SJSA1 (cell line): Measurements from ENCODE around the gene KCNA2.

DNA sequence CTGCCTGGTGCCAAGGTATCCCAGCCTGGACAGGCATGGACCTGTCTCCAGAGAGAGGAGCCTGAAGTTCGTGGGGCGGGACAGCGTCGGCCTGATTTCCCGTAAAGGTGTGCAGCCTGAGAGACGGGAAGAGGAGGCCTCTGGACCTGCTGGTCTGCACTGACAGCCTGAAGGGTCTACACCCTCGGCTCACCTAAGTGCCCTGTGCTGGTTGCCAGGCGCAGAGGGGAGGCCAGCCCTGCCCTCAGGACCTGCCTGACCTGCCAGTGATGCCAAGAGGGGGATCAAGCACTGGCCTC is 18.6 kb downstream of the CSF1 start:
- RAMPAGE, long total RNA, result no peak

DNA sequence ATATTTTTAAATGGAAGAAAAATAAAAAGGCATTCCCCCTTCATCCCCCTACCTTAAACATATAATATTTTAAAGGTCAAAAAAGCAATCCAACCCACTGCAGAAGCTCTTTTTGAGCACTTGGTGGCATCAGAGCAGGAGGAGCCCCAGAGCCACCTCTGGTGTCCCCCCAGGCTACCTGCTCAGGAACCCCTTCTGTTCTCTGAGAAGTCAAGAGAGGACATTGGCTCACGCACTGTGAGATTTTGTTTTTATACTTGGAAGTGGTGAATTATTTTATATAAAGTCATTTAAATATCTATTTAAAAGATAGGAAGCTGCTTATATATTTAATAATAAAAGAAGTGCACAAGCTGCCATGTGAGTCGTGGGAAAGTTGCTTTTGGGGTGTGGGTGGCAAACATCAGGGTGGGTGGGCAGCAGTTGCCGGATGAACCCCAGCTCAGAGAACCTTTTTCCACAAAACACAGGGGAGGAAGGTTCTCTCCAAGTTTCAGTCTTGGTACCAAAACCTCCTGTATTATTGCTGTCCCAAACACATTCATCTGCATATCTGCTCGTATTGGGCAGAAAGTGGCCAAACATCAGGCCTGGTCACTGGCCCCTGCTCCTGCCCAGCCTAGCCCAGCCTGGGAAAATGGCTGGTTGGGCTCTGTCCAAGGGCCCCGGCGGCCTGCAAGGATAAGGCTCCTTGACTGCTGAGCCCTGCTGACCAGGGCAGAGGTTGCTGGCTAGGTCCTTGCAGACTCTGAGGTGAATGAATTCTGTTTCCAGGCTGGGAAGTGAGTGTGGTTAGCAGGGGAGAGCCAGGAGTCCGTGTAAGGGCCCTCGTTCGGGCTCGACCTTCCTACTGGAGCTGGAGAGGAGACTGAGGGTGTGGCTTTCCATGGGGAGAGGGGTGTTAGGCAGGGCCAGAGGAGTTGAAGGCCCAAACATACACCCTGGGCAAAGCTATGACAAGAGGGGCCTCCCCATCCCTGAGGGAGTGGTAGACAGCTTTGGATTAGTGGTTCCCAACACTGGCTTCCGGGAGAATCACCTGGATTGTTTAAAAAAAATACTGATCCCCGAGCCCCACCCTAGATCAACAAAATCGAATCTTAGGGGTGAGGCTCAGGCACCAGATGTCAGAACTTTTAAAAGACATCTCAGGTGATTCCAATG is 20.4 kb downstream of the CSF1 start:
- RAMPAGE, long total RNA, result no peak

- RAMPAGE, long total RNA, result no peak
Measured at GRCh38 chr1:109983951-109984446, 566 bp upstream of the AHCYL1 start.

DNA sequence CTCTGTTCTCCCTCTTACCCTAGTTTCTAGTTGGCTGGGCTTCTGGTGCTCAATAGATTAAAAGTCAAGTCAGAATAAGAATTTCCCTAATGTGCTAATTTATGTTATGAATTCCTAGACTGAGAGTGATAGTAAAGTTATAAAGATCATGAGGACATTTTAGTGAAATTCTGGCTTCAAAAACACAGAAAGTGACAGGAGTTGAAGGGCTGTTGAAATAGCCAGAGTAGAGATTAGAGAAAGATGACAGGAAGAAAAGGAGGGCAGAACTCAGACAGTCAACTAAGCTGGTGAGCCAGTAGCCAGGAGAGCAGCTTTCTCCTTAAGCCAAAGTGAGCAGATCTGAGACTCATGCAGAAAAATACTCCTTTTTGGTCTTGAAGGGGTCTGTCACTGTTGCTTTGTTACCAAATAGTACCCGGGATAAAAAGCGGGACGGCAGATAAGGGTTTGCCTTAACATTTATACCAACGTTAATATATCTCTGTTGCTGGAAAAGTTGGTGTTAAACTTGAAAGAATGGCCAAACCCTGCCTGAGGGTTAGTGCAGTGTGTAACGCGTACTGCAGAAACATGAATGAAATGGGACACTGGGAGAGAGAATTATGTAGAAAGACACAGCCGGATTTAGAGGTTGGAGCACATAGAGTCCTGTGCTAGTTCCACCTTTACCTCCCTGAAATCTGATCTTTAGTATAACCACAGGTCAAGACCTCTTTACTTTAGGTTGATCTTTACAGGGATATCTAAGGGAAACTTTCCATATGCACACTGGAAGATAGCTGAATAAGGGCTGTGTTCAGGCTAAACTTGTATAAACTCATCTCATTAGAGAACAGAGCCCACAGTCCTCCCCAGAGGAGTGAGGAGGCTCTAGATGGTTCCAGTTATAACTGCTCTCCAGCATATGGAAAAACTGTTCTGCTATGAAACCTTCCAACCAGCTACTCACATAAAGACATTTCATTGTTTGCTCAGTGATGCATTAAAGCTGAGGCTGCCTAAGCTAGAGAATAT is 12.9 kb downstream of the AHCYL1 start:
- RAMPAGE, long total RNA, result no peak

- RAMPAGE, long total RNA, result no peak
Measured at GRCh38 chr1:110035448-110035685, 943 bp downstream of the STRIP1 start.

- RAMPAGE, long total RNA, result no peak
Measured at GRCh38 chr1:110083902-110084298, 13.4 kb upstream of the ALX3 start.

- RAMPAGE, long total RNA, result no peak
Measured at GRCh38 chr1:110084299-110085267, 14.1 kb upstream of the ALX3 start.

DNA sequence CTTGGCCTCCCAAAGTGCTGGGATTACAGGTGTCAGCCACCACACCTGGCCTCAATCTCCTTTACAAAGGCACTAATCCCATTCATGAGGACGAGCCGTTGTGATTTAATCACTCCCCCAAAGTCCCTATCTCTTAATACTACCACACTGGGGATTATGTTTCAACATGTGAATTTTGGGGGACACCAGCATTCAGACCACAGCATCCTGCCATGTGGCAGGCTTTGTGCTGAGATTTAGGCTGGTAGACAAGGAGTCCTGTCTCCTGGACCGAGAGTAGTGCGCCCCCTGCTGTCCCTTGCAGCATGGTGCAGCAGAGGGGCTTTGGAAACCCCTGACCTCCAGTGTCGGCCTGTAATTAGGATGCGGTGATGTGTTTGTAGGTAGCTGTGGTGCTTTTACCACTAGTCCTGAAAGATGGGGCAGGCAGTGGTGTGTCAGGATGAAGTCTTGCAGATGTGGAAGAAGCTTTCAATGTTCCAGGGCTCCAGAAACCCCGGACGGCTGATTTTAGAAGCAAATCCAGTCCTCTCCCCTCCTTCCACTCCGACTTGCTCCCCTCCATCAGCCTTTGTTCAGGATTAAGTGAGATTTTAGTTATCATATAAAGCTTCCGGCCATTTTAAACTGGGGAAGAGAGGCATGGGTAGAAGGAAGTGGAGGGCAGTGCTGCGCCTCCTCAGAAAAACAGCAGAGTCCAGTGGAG is 4.2 kb downstream of the UBL4B start:
- RAMPAGE, long total RNA, result no peak

DNA sequence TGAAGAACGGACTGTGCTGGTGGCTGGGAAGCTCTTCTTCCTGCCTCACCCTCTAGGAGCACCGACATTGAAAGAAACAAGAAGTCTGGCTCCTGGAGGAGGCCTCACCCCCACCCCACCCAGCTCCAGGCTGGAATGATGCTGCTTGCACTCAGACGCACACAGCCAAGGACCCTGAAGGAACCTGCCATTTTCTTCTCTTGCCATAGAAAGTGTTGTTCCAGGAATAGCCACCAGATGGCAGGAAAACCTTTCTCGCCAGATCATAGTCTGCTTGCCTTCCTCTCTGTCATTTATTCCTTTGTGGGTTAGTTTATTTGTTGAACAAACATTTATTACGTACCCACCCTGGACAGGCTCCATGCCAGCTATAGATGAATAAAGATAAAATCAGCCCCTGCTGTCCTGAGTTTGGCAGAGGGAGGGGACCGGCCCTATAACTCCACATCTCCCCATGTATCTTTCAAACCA is 7.1 kb upstream of the KCNC4 start:
- RAMPAGE, long total RNA, result no peak

DNA sequence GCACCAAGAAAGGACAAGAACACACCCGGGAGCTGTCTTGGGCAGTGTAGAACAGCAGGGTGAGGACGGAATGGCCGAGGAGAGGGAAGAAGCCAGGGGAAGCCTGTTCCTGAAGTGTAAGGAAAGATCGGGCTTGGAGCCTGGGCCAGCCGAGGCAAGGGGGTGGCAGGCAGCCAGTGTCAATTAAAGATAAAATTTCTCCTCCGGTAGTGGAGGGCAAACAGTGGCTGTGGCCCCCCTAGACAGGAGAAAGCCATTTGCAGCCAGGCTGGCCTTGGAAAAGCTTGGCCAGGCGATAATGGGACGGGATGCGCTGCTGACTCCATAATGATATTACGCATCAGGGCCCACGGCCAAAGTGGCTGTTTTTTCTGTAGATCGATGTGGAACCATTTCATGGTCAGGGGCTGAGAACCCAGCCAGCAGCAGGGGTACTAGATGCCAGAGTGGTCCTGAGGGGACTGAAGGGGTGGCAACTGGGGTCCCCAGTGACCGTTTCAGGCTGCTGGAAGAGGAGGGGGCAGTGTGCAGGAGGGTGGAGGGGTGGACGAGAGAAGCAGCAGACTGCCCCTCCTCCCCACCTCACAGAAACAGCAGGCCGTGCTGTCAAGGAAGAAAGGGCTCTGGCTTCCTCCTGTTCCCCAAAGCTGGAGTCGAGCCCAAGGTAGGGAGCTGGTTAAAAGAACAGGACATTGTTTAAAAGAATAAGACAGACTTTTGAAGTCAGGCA is 25.1 kb downstream of the KCNC4 start:
- RAMPAGE, long total RNA, result no peak

DNA sequence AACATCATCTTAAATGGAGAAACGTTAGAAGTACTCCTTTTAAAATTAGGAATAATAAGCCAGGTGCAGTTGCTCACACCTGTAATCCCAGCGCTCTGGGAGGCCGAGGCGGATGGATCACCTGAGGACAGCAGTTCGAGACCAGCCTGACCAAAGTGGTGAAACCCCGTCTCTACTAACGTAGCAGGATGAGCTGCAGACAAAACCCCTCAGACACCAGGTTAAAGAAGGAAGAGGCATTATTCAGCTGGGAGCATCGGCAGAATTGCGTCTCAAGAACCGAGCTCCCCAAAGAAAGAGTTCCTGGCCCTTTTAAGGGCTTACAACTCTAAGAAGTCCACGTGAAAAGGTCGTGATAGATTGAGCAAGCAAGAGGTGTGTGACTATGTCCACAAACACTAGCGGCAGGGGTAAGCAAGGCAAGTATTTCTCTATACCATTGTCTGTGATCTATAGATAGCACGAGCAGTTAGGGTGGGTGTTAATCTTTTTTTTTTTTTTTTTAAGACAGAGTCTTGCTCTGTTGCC is 9.0 kb upstream of the RBM15 start:
- RAMPAGE, long total RNA, result no peak

- RAMPAGE, long total RNA, result no peak
Measured at GRCh38 chr1:110344809-110345669, 5.9 kb downstream of the RBM15 start.

- RAMPAGE, long total RNA, result no peak
Measured at GRCh38 chr1:110383338-110384194, 7.3 kb downstream of the SLC16A4 start.

DNA sequence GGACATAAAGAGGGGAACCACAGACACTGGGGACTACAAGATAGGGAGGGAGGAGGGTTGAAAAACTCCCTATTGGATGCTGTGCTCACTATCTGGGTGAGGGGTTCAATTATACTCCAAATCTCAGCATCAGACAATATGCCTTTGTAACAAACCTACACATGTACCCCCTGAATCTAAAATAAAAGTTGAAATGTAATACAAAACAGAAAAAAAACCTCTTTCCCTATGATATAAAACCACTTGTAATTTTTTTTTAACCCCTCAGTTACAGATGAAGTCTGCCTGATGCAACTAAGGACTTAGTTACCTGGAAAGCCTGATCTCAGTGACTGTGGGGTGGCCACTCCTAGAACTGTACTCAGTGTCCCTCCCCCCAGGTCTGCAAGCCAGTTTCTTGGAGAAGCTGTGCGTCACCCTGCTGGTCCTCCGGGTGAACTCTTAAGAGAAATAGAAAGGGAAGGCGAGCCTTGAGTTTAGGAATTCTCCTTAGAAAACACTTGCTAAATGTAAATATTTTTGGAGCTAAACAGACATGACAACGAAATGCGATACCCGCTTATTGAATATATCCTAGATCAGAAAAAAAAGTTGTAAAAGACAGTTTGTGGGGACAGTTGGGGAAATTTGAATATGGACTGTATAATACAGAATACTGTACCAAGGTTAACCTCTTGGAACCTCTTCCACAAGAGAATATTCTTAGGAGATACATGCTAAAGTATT is 805 bp downstream of the SLC16A4 start:
- RAMPAGE, long total RNA, result no peak

DNA sequence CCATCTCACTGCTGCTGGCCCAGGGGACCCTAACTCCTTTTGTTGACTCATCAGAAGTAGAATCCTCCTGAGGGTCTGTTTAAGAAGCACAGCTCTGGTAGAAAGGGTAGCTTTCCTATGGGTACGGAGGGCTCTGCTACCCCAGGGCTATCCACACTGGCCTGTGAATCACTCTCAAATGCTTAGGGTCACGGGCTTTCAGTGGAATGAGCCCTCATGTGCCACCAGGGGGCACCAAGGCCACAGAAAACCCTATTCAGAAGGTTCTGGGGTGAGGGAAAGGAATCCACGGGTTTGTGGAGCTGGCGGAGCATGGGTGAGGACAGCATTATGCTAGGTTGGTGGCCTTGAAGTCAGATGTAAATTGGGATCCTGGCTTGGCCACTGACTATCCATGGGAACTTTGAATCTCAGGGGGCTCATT is 5.0 kb upstream of the LAMTOR5 start:
- RAMPAGE, long total RNA, result no peak

DNA sequence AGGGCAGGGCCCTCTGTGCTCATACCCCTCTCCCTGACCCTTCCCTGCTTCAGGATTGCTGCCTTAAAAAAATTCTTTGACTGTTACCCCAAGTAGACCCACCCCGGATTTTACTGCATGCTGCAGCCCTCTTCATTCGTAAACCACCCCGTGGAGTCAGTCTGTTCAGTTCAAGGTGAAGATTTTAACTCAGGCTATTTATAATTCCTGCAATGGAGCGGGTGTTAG is 15.9 kb downstream of the PROK1 start:
- RAMPAGE, long total RNA, result no peak

DNA sequence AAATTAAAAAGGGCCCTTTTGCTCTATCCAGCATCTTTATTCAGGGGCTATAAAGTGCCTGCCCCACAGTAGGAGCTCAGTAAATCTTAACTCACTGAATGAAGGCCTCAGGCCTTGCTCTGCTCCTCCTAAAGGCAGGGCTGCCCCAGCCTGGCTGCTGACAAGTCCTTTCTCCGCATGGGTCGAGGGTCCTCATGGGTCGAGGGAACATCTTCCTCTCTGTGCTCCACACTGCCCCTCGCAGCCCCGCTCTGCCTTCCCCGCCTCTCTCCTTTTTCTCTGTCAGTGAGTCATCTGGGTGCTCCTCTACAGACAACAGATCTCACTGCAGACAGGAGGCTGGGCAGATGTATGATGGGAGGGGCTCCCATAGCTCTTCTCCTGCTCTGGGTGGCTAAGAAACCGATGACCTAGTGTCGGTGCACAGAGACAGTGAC is 5.6 kb downstream of the KCNA10 start:
- RAMPAGE, long total RNA, result no peak

DNA sequence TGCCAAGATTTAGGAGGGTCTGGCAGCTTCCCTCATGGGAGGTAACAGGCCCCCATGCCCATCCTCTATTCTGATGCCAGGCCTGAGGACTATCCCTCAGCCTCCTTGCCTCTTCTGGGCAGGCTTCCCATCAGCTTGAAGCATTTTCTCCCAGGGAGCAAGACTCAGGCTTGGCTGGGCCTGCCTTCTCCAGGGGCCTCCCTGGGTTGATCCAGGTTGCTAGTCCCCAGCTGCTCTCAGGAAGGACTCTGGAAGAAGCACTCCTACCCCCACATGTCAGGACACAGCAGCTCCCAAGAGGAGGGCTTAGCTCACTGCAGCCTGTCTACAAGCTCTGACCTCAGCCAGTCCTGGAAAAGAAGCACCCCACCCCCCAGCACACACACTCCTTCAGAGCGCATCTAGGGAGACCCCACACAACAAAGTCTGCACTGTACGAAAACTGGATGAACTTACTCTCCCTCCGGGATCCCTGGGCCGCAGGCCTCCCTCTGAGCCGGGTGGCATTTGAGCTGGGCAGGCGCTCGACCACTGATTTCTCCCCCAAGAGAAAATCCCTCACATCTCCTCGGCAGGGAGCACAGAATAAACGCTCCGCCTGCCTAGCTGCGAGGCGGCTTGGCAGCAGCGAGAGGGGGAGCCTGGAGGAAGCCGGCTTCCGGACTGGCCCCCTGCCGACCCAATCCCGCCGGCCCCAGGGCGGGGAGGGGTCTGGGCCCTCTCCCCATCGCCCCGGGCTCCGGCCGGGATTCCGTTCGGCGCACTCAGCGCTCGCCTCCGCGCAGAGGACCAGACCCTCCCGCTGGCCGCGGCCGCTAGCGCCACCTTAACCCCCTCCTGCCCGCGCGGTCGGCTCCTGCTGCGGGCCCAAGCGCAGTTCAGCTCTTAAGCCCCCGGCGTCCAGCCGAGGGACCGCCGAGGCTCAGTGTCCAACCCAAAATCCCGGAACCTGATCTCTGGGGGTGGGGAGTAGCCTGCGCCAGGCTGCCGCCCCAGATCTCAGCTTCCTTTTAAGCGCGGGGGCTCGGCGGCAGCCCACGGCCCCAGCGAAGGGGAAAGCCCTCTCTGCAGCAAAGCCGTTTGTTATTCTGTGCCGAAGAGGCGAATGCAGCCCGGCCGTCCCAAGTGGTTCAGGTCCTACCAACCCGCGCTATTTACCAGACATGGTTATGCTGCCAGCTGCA is at the start of gene KCNA2:
KCNA2 (minus strand) TSS at position 587 of the 1,184 bp plus-strand sequence.
- RAMPAGE, long total RNA, result no peak

GRCh38 chr1:110645970-110646176 is 28.9 kb downstream of the KCNA3 start:
- RAMPAGE, long total RNA, result no peak

DNA sequence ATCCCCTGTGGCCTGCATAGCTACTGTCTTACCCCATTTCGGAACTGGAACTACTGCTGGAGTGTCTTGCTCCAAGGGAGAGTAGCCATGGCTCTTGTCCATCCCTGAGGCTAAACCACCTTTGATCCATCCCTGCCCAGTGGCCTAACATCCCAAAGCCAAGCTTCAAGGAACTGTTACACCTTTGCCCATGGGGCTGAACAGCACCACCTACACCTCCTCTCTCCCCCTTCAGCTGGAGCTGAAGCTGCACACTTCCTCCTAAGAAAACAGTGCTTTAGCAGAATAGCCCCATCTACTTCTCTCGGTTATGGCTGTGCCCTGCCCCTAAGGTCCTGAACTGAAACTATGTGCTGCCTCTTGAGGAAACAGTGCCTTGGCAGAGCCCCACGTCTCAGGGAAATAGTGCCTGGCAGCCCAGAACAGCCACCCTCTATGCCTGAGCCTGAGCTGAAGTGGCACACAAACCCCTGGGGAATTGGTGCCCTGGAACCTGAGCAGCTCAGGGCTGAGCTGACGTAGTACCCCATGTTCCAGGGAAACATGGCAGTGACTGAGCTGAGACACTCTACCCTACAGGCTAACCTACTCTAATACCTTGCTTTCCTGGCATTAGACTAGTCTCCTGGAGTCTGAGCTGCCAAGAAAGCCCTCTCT is 85.2 kb upstream of the CD53 start:
- RAMPAGE, long total RNA, result no peak